ENCODE measurements around a stretch of chr5.

- PRO-cap, result no peak
These were observed 315.5 kb downstream of the CTNND2 start for GRCh38 chr5:11588608-11589365.

- PRO-cap, result no peak
These were observed 717.1 kb downstream of the DNAH5 start for GRCh38 chr5:13227421-13227826.

GRCh38 chr5:14108106-14108922 lies 34.8 kb upstream of the TRIO start:
- PRO-cap, result no peak

GRCh38 chr5:14154969-14155505 lies 11.9 kb downstream of the TRIO start:
- PRO-cap, result no peak

GRCh38 chr5:14171557-14171902 lies 28.4 kb downstream of the TRIO start:
- PRO-cap, result no peak

DNA sequence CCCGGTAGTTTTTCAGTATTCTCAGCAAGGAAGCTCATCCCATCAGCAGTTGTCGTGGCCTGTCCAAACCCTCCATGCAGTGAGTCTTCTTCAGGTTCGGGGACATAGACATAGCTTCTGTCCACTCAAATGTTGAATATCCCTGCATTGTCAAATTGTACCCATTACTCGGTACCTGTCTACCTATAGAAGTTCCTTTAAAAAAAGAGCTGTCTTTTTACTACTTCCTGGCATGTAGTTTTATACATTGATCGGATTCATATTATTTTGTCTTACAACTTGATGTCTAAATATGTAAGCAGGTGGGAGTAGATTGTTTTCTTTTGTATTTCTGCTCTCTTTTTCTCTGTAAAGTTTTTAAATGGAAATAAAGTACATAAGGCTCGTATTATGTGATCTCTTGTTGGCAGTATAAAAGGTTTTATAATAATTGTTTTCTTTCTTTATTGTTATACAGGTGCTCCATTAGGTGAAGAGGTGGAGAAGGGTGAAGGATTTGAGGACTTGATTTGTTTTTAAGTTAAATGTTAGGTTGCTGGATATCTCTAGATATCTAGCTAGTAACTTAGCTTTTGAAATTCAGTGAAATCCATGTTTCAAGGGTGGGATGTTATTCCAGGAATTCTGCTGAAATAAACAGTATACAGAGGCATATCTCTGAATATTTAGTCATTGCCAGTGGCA lies 51.0 kb downstream of the TRIO start:
- PRO-cap, result no peak

GRCh38 chr5:14249985-14250343 lies 106.8 kb downstream of the TRIO start:
- PRO-cap, result no peak

DNA sequence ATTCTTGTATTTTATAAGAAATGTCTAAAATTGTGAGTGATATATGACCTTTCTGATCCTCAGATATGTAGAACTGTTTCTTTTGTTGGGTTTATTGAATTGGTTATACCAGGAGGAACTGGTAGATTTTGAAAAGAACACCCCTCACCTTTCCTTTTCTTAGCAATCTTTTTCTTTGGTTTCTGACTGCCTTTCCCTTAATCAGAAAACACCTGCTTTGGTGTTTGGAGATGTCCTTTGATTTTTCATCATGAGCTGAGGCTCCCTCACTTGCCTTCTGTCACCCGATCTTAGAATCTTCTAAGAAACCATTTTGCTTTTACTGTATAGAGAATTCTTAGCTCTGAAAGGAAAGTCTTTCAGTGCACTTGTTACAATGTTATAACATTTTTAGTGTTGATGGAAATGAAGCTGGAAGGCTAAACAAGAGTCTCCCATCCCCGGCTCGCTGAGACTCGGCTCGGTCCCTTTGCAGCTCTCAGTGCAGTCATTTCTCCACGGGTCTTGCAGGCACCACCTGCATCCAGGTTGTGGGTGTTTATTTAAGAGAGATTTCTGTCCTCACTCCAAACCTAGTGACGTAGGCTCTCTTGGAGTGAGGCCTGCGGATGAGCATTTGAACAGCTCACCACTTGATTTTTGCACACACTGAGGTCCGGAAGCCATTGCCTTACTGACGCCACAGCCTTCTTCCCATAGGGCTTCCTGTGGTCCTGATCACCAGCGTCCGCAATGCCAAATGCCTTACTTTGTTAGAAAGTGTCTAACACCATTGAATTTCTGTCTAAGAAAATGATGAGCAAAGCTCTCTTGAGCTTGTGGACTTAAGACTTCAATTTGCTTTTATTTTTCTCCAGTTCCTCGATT lies 197.8 kb upstream of the OTULINL start:
- PRO-cap, result no peak

GRCh38 chr5:14417415-14418626 lies 163.8 kb upstream of the OTULINL start:
- PRO-cap, result no peak

DNA sequence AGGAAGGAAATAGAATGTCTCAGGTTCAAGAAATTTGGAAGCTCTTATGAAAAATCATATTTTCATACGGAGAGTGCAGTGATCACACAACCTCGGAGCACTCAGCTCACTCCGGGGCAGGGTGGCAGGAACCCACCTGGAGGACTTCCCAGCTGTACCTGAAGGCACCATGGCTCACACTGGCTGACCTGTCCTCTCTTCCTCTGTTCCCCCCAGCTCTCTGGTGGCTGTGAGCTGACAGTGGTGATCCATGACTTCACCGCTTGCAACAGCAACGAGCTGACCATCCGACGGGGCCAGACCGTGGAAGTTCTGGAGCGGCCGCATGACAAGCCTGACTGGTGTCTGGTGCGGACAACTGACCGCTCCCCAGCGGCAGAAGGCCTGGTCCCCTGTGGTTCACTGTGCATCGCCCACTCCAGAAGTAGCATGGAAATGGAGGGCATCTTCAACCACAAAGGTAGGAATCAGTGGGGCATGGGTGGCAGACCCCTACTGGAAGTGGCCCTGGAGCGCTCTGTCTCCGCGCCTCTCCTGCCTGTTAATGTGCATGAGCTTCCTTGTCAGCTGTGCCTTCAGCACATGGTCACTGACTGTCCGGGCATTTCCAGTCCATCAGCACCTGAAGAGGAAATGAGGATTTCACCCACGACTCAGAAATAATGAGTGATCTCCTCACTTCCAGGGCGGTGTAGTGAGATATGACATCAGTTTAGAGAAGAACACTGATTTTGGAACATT lies 161.9 kb upstream of the OTULINL start:
- PRO-cap, result no peak

DNA sequence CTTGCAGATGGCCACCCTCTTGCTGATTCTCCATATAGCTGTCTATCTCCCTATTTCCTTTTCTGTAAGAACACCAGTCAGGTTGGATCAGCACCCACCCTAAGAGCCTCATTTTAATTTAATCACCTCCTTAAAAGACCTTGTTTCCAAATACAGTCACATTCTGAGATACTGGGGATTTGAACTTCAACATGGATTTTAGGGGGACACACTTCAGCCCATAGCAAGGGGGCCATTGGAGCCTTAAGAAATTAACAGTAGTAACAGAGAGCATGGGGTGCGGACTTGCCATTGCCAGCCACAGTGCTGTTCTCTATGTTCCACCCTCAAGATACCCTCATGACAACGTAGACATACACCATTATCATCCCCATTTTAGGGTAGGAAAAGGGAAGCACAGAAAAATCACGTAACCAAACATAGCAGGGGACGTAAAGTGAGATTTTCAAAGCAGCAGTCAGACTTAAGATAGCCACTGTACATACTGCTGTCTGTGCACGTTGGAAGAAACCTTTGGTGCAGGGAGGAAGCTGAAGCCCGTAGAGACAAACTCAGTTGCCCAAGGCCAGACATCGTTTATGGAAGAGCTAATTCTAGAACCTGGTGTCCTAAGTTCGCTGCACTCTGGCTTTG lies 149.6 kb upstream of the OTULINL start:
- PRO-cap, result no peak

- PRO-cap, result no peak
These were observed 2.2 kb downstream of the FBXL7 start for GRCh38 chr5:15502061-15502635.

GRCh38 chr5:16244295-16244778 lies 64.7 kb upstream of the MARCHF11 start:
- PRO-cap, result no peak

DNA sequence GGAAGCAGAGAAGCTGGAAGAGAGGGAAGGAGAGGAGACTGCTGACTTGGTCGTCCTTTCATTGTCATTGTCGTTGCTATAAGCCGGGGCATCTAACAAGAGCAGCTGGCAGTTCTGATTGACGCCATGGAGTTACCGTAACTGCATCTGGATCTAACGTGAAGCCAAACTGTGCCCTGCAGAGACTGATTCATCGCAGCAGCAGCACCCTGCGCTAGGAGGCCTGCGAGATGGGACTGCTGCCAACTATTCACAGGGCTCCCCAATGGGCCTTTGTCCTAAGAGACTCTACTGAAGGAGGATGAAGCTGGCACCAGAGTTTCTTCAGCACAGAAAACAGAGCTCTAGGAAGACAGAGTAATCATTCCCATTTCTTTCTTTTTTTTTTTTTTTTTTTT lies 47.9 kb downstream of the RETREG1 start:
- PRO-cap, result no peak

GRCh38 chr5:16574678-16575206 lies 42.1 kb downstream of the RETREG1 start:
- PRO-cap, result no peak

DNA sequence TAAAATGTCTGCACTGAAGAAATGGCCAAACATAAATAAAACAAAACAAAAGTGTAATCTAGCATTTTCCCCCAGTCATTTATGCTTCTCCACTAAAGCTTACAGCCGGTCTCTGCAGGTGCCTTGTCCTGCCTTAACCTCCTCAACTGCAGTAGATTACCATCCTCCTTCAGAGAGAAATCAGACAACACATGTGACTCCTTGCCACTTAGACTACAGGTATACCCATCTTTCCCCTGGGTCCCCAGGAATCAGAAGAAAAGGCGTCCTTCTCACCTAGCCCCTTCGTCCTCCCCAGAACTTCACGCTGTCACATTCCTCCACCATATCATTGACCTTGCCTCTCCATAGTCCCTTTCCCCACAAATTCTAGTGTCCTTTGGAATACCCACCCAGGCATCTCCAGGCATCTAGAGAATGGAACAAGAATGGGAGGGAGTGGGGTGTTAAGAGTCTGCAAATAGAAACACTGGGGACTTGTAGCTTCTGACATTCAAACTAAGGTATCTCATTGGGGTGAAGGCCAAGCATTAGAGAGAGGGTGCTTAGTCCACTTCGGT lies 11.6 kb downstream of the RETREG1 start:
- PRO-cap, result no peak

DNA sequence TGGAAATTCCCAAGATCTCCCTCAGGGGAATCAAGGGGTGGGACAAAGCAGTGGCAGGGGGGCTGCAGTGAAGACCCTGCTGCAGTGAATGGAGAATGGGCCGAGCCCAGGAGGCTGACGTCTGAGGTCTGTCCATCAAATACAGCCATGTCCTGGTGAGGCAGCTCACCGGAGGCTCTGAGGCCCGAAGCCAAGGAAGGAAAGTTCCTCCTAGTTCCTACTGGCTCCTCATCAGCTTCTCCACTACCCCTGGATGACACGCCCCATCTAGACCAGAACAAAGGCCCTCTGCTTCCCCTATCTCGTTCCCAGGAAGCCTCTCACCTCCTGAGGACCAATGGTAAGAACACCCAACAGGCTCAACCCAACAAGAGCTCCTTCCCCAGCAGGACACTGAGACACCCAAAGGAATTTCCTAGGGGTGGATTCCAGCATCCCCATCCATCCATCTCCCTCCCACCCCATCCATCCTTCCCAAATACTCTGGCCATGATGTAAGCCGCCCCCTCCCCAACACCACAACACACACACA lies 40.8 kb downstream of the MYO10 start:
- PRO-cap, result no peak

GRCh38 chr5:16931330-16931730 lies 4.8 kb downstream of the MYO10 start:
- PRO-cap, result no peak

- PRO-cap, result no peak
These were observed 88.3 kb upstream of the BASP1 start for GRCh38 chr5:17129239-17129469.

DNA sequence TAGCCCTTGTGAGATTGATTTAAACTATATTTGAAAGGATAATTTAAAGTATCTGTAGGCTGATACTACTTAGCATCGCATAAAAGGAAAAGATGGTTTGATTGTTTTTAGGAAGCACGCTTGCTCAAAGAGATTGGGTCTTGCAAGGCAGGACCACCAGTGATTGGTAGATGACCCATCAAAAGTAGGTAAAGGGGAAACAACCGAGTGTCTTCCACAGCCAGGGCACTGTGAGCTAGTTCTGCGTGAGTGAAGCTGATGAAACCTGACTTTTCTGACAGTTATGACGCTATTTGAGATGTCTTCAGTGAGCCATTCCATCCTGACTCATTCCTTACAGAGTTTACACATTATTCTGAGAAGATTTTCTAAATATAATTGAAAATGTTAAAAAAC lies 49.6 kb downstream of the BASP1 start:
- PRO-cap, result no peak